ENCODE data around the genes DDTL and DDT.

GRCh38 chr22:21866153-21867049 lies 1.0 kb downstream of the MAPK1 start:
- PRO-cap = no peak
- RAMPAGE, long total RNA, 4 experiments = no peak in any of the 4 experiments

DNA sequence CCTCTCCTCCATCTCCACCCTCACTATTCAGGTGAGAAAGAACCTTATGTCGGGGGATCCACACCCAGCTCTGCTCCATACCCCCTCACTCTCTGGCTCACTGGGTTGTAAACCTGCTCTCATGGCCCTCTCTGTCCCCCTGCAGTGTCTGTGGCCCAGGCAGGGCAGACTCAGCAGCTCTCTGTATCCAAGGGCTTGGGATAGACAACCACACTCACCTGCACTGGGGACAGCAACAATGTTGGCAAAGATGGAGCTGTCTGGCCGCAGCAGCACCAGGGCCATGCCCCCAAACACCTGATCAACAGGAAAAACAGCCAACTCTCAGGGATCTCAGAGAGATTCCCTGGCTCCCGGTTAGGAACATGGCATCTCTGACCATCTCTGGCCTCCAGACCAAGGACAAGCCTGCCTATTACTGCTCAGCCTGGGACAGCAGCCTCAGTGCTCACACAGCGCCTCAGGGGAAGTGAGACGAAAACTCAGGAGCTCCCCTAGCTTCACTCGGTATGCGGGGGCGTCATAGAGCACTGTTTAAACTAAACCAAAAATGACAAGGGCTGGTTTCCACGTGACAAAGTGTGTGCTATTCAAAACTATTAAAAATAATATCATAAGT lies 61.0 kb upstream of the TOP3B start:
- PRO-cap = no peak
- RAMPAGE, long total RNA, 4 experiments = no peak in any of the 4 experiments

GRCh38 chr22:22085658-22086187 lies 103.1 kb upstream of the TOP3B start:
- PRO-cap = no peak
- RAMPAGE, long total RNA, 4 experiments = no peak in any of the 4 experiments

DNA sequence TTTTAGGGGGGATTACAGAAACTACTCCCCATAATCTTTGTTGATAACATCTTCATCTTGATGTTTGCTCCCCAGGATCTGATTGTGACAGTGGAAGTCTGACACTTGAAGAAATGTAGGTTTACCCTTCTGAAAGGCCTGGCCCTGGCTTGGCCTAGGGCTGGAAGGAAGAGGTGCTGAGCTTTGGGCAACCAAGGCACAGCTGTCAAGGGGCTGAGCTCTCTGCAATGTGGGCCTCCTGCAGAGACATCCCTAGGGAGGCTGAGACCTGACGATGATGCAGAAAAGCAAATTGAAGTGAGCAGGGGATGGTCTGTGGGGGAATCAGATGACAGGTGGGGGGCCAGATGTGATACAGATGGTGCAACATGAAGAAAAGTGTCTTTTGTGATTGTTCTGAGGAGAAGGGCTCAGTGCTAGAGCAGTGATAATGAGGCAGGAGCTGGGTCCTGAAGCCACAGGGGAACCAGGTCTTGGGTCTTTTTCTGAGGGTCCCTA lies 80.1 kb upstream of the VPREB1 start:
- PRO-cap = no peak
- RAMPAGE, long total RNA, 4 experiments = no peak in any of the 4 experiments

GRCh38 chr22:22357195-22357951 lies 112.8 kb downstream of the VPREB1 start:
- PRO-cap = no peak
- RAMPAGE, long total RNA, 4 experiments = start-site peak on the plus strand in 2 of 4 experiments, at chr22:22357747-22357755 at its widest, 112 to 620 reads per replicate

DNA sequence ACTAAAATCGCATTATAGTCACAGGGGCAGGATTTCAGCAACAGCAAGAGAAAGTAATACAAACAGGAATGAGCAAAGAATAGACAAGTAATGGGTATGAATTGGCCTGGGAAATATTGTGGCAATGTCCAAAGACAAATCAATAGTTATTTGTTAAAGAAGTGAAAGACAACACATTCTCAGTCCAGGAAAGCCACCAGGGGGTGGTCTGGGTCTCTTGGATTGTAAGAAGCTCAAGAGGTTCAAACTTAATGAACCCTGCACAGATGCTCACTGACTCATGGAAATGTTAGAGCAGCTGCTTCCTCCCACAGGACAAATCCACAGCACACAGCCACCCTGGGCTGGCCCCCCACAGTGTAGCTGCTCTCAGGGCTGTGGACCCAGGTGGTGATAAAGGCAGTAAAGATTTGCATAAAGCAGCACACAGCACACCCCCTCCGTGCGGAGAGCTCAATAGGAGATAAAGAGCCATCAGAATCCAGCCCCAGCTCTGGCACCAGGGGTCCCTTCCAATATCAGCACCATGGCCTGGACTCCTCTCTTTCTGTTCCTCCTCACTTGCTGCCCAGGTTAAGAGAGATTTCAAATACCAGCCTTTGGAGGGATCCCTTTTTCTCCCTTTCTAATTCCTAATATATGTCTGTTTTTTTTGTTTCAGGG lies 124.7 kb downstream of the VPREB1 start:
- PRO-cap = no peak
- RAMPAGE, long total RNA, 4 experiments = no peak in any of the 4 experiments

GRCh38 chr22:22927888-22928192 lies 40.2 kb downstream of the IGLL5 start:
- PRO-cap = no peak
- RAMPAGE, long total RNA, 4 experiments = no peak in any of the 4 experiments

- PRO-cap = no peak
- RAMPAGE, long total RNA, 4 experiments = no peak in any of the 4 experiments
Observed at GRCh38 chr22:23192608-23192931, 12.3 kb downstream of the BCR start.

GRCh38 chr22:23270811-23271794 lies 90.8 kb downstream of the BCR start:
- PRO-cap = no peak
- RAMPAGE, long total RNA, 4 experiments = no peak in any of the 4 experiments

DNA sequence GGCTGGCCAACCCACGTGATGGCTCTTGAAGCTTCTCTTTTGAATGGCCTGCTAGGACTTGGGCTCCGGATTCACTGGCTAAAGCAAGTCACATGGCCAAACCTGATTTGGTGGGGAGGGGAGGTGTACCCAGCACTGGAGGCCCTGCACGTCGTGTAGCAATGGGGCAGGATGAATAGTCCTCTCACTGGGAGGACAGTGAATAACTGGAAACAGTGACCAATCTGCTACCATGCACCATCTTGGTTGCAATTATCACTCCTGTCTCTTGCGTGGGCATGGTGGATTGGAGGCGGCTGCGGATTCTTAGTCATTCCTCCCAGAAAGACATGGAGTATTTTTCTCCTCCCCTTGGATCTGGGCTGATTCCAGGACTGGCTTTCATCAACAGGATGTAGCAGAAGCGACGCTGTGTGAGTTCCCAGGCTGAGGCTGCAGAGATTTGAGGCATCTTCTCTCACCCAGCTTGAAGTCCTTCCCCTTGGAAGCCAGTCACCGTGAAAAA lies 70.5 kb downstream of the IGLL1 start:
- PRO-cap = no peak
- RAMPAGE, long total RNA, 4 experiments = no peak in any of the 4 experiments

- PRO-cap = no peak
- RAMPAGE, long total RNA, 4 experiments = no peak in any of the 4 experiments
Observed at GRCh38 chr22:23520725-23521086, 59.4 kb downstream of the IGLL1 start.

DNA sequence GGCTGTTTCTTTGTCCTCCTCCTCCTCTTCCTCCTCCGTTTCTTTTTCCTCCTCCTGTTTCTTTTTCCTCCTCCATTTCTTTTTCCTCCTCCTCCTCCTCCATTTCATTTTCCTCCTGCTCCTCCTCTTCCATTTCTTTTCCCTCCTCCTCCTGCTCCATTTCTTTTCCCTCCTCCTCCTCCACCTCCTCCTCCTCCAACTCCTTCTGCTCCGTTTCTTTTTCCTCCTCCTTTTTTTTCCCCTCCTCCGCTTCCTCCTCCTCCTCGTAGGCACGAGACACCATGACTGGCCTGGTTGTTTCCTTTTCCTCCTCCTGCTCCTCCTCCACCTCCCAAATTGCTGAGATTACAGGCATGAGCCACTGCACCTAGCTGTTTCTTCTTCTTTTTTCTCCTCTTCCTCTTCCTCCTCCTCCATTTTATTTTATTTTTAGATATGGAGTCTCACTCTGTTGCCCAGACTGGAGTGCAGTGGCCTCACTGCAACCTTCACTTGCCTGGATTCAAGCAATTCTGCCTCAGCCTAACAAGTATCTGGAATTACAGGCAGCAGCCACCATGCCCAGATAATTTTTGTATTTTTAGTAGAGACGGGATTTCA lies 25.7 kb upstream of the DRICH1 start:
- PRO-cap = no peak
- RAMPAGE, long total RNA, 4 experiments = no peak in any of the 4 experiments

GRCh38 chr22:23658760-23659362 lies 26.7 kb upstream of the DRICH1 start:
- PRO-cap = no peak
- RAMPAGE, long total RNA, 4 experiments = no peak in any of the 4 experiments

DNA sequence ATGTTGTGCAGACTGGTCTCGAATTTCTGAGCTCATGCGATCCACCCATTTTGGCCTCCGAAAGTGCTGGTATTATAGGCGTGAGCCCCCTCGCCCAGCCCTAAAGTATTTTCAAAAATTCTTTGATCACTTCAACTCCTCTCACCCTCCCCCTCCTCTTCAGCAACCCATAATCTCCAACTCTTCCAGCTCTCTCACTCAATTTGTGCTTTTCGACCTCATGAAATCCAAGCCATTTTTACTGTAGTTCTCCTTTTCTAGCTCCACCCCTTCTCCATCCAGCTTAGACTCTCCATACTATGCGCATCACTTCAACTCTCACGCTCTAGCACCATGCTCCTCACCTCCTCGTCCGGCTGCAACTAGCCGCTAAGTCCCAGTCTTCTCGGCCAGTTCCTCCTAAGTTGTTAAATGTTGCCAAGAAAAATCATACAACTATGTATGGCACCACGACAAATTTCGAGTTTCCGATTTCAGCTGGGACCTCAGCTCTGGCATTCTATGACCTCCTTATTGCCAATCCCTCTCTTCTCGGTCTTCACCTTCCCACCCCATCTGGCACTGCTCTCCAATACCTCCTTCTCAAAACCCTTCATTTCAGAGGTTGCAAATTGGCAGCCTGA lies 1.2 kb downstream of the ZNF70 start:
- PRO-cap = no peak
- RAMPAGE, long total RNA, 4 experiments = no peak in any of the 4 experiments

- PRO-cap = no peak
- RAMPAGE, long total RNA, 4 experiments = no peak in any of the 4 experiments
Observed at GRCh38 chr22:23800327-23800715, 13.6 kb downstream of the SMARCB1 start.

DNA sequence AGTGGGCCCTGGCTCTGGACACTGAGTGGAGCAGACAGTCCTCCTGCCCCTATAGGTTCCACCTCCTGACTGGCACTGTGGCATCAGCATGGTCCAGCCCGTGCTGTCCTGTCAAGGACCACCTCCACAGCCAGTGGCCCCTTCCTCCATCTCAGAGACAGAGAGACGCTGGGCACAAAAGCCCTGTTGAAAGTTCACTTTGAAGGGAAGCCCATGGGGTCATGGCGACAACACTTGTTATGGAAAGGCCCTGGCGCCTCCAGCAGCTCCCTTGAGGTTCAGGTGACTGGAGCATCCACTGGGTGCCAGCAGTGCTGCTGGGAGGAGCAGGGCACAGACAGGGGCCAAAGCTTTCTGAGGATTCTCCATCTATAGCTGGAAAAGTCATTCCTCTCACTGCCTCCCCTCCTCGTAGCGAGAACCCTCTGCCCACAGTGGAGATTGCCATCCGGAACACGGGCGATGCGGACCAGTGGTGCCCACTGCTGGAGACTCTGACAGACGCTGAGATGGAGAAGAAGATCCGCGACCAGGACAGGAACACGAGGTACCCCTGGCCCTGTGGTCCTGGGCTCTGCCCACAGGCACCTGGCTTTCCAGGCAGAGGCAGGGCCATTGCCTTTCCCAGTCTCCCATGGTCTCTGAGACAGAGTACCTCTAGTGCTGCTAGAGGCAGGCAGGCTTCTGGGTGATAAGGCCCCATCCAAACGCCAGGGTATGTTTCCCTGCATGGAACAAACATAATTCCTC lies 5.5 kb downstream of the DERL3 start:
- PRO-cap = no peak
- RAMPAGE, long total RNA, 4 experiments = no peak in any of the 4 experiments

GRCh38 chr22:23906727-23907703 lies 12.8 kb downstream of the MIF start:
- PRO-cap = no peak
- RAMPAGE, long total RNA, 4 experiments = no peak in any of the 4 experiments

- PRO-cap = no peak
- RAMPAGE, long total RNA, 4 experiments = no peak in any of the 4 experiments
Observed at GRCh38 chr22:23909265-23909677, 15.1 kb downstream of the MIF start.

GRCh38 chr22:23966727-23967136 lies at the start of gene DDTL:
Gene DDTL (plus strand): TSS chr22:23966888.
- PRO-cap = no peak
- RAMPAGE, long total RNA, 4 experiments = no peak in any of the 4 experiments

DNA sequence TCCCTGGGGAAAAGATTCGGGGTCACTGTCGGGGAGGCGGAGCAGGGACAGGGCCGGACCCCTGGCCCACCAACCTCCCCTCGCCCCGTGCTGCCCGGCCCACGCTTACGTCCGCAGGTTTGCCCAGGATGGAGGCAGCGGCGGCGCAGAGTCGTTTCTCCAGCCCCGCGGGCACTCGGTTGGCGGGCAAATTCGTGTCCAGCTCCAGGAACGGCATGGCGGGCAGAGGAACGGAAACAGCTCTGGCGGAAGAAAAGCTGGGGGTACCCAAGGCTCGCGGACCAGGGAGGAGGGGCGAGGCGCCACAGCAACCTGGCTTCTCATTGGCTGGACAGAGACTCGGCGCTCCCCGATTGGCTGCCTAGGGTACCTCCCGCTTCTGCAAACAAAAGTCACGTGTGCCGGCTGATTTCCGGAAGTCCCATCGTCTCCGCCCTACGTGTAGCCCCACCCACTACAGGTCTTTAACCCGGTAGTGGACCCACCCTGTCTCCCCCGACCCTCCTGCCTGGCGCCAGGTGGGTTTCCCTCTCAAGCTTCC lies at the start of gene DDT:
Gene DDT, minus strand, starts transcription at position 244 of the 541 bp plus-strand sequence.
- PRO-cap = no peak
- RAMPAGE, long total RNA, 4 experiments = start-site peak on the minus strand in 4 of 4 experiments, centred at positions 227 to 236 of the sequence, 89 to 1,216 reads per replicate

Data from omental fat pad (tissue), 4 donors.